BJ (cell line): ENCODE results near the genes TMPRSS13, SCN4B and IFT46.

DNA sequence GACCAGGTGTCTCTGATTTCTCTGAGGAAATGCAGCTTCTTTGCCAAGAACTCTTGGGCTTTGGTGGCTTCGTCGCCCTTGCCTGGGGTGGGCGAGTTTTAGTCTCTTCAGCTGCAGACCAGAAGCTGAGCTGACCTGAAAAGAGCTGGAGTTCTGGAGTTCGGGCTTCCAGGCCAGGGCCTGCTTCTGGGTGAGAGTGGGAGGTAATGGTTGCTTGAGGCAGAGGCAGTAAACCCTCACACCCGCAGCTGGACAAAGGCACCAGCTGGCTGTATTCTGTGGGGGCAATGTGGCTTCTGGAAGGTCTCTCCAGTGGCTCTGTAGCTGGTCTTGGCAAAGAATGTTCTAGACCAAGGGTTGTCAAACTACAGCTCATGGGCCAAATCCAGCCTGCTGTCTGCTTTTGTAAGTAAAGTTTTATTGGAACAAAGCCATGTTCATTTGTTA, 3.1 kb downstream of the TAGLN start:
- CAGE, long polyA plus RNA = no peak
- RRBS = no CpG with 5 or more reads among the region's 5 CpGs

- CAGE, long polyA plus RNA = no peak
- RRBS = no CpG with 5 or more reads among the region's 15 CpGs
Observed at GRCh38 chr11:117205163-117206063, 6.2 kb downstream of the TAGLN start.

GRCh38 chr11:117220974-117221686, 10.7 kb downstream of the PCSK7 start:
- CAGE, long polyA plus RNA = no peak
- RRBS = no CpG with 5 or more reads among the region's 8 CpGs

DNA sequence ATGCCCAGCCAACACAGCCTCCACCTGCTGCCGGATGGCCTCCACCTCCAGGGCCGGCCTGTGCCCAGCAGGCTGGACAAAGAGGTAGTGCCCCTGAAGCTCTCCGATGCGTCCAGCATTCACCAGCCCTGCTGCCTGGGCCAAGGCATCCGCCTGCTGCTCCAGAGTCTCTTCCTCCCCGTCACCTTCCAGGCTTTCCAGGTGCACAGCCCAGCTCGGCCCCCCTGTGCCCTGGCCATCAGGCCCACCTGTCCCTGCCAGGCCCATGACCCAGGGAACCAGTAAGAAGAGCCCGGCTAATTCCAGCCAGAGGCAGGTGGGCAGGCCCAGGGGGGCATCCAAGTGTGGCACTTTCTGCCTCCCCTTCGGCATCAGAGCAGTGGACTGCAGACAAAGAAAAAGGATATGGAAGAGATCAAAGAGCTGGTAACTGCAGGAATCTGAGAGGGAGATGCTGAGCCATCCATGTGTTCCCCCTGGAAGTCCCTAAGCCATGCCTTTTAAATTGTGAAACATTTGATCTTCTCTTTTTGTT, 2.3 kb downstream of the PCSK7 start:
- CAGE, long polyA plus RNA = no peak
- RRBS = no CpG with 5 or more reads among the region's 9 CpGs

DNA sequence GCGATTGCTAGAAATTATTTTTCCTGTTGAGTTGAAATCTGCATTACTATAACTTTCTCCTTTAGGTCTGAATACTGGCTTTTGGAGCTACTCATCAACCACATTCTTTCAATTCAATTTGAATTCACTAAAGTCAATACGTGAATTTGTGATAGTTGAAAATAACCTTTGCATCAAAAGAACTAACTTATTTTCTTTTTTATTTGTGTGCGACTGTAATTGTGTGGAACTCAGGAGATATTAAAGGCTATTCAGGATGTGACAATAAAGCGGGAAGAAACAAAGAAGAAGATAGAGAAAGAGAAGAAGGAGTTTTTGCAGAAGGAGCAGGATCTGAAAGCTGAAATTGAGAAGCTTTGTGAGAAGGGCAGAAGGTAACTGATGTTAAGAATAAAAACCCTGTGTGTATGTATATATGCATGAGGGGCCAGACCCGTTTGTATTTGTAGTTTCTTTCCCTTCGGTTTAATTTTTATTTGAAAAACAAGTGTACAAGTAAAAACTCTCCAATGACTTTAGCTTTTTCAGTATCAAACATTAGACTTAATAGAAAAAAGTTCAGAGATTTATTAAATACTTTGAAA, 14.2 kb downstream of the RNF214 start:
- CAGE, long polyA plus RNA = no peak
- RRBS = no CpG with 5 or more reads among the region's 6 CpGs

GRCh38 chr11:117287733-117288339, 28.2 kb downstream of the BACE1 start:
- CAGE, long polyA plus RNA = no peak
- RRBS = no CpG with 5 or more reads among the region's 4 CpGs

GRCh38 chr11:117869074-117869420, 7.4 kb downstream of the FXYD6 start:
- CAGE, long polyA plus RNA = no peak
- RRBS = no CpG with 5 or more reads among the region's 8 CpGs

DNA sequence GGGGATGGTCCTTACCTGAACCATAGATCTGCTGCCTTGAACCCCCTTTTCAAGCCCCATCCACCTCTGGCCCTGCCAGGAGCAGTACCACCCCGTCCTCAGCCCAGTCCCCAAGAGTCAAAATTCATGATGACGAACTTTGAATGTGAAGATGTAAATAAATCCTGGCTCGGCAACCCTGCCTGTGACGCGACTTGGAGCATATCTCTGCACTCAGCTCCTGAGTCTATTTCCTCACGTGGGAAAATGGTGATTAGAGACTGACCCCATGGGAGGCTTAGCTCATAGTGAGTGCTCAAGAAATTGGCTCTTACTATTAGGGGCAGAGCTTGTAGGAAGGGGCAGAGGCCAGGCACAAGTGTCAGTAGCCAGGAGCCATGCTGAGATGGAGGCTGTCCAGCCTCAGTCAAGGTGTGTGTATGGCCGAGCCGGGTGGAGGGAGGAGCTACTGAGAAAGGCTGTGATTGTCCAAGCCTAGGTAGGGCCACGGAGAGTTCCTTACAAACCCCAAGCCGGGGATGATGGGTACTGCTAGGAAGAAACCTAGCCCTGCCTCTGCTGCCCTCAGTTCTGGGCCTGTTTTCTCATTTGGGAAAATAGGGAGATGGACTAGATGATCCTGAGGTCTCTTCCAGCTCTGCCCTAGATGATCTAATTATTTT, 957 bp upstream of the FXYD6 start:
- CAGE, long polyA plus RNA = no peak
- RRBS = 19% methylated on average over 3 of the region's 10 CpGs

DNA sequence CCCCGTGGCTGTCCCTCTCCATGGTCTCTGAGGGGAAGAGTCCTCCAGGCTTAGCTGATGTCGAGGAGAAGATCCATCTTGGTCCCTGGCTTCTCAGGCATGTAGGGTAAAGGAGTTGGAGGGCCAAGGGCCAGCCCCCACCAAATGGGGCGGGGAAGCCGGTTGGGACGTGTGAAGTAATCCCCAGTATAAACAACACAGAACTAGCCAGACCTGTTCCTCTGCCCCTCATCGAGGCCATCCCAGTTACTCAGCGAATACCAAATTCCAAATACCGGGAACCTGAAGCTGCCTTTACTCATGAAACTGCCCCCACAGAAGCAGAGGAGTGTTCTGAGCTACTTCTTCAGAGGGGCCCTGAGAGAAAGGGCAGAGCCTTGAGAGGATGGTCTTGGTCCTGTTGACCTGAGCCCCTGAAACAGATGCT, at the start of gene TMPRSS13:
Gene TMPRSS13, minus strand, starts transcription at position 117 of the 427 bp plus-strand sequence.
- CAGE, long polyA plus RNA = no peak
- RRBS = 19% methylated on average over 4 of the region's 8 CpGs

GRCh38 chr11:117970700-117971134, 15.5 kb upstream of the IL10RA start:
- CAGE, long polyA plus RNA = no peak
- RRBS = no CpG with 5 or more reads among the region's 4 CpGs

- CAGE, long polyA plus RNA = no peak
- RRBS = no CpG with 5 or more reads among the region's 7 CpGs
Observed at GRCh38 chr11:118007534-118008051, 21.4 kb downstream of the IL10RA start.

- CAGE, long polyA plus RNA = no peak
- RRBS = 63% methylated on average over 6 of the region's 28 CpGs
Observed at GRCh38 chr11:118010493-118011581, 24.6 kb downstream of the IL10RA start.

DNA sequence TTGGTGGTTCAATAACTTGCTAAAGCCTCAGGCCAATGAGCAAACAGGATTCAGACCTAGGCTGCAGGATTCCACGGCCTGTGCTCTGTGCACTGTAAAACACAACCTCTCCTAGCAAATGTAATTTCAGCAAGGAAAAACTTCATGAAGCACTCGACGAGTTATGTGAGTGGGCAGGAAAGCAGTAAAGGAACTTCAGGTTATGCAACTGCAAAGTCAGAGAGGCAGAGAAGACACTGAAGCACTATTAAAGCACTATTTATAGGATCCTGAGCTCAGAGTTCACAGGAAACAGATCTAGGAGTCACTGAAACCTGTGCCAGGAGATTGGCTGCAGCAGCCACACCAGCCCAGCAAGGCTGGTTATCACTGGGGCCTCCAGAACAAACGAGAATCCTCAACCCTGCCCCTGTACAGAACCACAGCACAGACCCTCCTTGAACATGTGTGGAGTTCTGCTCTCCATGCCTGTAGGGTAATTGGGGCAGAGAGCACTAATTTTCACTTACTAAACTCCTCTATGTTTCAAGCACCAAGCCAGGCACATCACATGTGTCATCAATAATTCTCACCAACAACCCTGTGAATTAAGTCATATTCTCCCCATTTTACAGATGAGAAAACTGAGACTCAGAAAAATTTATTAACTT, 2.4 kb downstream of the SMIM35 start:
- CAGE, long polyA plus RNA = no peak
- RRBS = no CpG with 5 or more reads among the region's 4 CpGs

- CAGE, long polyA plus RNA = no peak
- RRBS = 2% methylated on average over 46 of the region's 60 CpGs
Observed at GRCh38 chr11:118152604-118153114, at the start of gene SCN4B. Gene SCN4B, minus strand, starts transcription at chr11:118152823.

- CAGE, long polyA plus RNA = no peak
- RRBS = no CpG with 5 or more reads among the region's 10 CpGs
Observed at GRCh38 chr11:118194911-118195687, 18.7 kb upstream of the SCN2B start.

- CAGE, long polyA plus RNA = no peak
- RRBS = no CpG with 5 or more reads among the region's 6 CpGs
Observed at GRCh38 chr11:118246197-118246760, 5.9 kb downstream of the MPZL3 start.

- CAGE, long polyA plus RNA = no peak
- RRBS = no CpG with 5 or more reads among the region's 8 CpGs
Observed at GRCh38 chr11:118359816-118360062, 339 bp downstream of the UBE4A start.

DNA sequence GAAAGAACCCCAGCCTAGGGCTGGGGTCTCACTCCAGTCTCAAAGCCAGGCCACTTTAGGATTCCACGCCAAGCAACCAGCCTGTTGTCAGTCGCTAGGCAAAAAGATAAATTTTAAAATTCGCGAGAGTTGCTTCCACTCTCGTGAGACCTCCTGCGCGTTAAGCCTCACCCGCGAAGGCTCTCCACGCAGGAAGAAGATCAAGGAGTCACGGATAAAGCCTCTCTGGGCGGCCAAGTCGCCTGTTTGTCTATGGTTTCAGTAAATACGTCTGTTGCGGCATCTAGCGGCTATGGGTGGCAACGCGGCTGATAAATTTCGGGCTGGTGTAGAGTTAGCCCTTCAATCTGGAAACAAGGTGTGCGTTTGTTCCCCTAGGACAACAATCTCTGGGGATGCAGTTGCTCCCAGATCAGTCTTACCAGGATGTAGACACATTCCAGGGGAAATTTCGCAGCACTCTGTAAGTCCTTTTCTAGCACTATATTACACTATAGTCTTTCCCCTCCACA, at the start of gene IFT46:
Gene IFT46, minus strand, starts transcription at position 108 of the 512 bp plus-strand sequence.
- CAGE, long polyA plus RNA = start-site peak on the minus strand centred at position 138 of the sequence, 129 bp wide, 1,891 and 1,663 reads in 2 replicates
- RRBS = no CpG with 5 or more reads among the region's 21 CpGs

- CAGE, long polyA plus RNA = no peak
- RRBS = 22% methylated on average over 12 of the region's 64 CpGs
Observed at GRCh38 chr11:118609782-118610643, 2.6 kb downstream of the PHLDB1 start.

- CAGE, long polyA plus RNA = start-site peak on the plus strand at chr11:118621442-118621516, 127 and 225 reads in 2 replicates
- RRBS = 2% methylated on average over 17 of the region's 40 CpGs
Observed at GRCh38 chr11:118620882-118621818, 13.7 kb downstream of the PHLDB1 start.